Colic lymph node (tissue), 1 donor: ENCODE measurements around a stretch of chr17.

GRCh38 chr17:81121708-81122415, 43.4 kb upstream of the PVALEF start:
- PRO-cap = no peak

- PRO-cap = no peak
Observed at GRCh38 chr17:81130212-81131424, 34.7 kb upstream of the PVALEF start.

DNA sequence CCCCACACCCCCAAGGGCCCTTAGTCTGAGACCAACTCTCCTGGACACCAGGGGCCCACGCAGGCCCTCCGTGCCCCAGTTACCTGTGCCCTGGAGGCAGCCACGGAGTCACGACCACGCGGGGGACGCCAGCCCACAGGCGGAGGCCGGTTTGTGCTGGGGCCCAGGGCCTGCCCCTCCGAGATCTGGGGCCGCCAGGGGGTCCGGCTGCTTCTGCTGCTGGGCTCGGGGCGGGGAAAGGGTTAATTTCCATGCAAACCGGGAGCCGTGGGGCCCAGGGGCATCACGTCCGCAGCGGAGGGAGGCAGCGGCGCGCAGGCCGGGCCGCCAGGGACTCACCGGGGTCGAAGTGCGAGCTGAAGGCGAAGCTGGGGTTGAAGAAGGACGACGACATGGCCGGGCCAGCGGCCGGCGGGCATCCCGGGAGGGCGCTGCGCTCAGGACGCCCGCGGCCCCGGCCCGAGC, 324 bp downstream of the PVALEF start:
- PRO-cap = no peak

- PRO-cap = no peak
Observed at GRCh38 chr17:81237179-81237863, 1.5 kb downstream of the TEPSIN start.

- PRO-cap = no peak
Observed at GRCh38 chr17:81240626-81241311, 1.7 kb downstream of the NDUFAF8 start.

DNA sequence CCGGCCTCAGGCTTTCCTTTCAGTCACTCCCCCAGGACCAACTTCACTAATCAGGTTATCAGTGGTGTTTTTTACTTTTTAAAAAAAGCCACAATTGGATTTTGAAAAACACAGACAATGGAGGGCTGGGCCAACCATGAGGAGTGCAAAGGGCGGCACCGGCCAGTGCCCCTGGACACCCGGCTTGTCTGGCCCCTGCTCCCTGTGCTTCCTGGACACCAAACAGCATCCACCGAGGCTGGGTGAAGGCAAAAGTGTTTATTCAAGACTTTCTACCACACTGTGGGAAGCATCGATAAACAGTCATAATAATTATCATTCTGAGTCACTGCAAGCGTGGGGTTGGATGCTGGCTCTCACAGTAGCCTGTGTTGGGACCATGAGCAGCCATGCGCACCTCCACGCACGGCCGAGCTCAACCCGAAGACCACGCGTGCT, 5.7 kb downstream of the NDUFAF8 start:
- PRO-cap = no peak

DNA sequence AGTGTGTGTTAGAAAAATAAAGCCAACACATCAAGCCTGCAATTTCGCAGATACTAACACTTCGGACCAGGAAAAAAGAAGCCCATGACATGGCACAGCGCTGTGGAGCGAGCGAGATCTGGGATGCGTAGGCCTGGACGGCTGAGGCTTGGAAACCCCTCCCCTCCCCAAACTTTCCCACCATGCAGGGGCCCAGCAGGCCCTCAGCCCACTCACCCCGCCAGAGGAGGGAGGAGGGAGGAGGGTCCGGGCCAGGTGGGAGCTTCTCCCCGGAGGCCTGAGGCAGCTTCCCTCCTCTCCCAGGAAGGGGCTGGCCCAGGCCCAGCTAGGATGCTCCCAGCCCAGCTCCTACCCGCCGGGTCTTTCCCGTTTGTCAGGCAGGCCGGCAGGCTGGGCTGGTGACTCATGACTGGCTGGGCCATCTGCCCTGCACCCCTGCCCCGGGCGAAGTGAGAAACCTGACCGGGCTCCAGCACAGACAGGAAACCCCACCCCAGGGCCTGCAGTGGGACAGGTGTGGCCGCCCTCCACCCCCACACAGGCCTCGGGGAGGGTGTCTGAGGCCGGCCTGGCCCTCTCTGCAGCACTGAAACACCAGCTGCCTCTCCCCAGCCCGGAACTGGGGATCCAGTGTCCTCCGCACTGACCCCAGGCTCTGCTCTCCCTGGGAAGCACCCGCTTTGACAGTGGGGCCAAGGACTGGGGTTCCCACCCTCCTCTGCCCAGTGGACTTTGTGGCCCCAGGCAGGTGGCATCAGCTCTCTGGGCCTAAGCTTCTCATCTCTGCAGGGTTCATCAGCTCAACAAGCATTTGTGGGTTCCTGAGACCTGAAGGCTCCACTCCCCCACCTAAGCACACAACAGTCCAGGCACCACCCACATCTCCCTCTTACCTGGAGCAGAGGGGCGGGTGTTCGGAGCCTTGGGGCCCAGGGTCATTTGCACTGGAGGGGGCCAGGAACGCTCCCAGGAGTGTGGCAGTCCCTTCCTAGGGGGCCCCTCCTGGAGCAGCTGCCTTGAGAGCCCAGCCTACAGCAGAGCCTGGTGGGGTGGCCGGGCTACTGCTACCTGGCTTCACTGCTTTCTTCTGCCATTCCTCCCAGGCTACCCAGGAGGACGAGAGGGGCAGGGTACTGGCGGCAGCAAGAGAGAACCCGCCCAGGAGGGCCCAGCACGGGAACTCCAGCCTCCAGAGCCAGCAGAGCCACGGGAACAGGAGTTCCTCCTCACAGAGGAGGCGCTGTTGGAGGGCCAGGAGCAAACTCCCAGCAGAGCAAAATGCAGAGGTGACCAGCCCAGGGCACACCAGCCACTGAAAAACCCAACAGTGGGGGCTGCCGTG, 34.6 kb upstream of the SLC38A10 start:
- PRO-cap = no peak

- PRO-cap = no peak
Observed at GRCh38 chr17:81396321-81397385, 1.4 kb downstream of the BAHCC1 start.

DNA sequence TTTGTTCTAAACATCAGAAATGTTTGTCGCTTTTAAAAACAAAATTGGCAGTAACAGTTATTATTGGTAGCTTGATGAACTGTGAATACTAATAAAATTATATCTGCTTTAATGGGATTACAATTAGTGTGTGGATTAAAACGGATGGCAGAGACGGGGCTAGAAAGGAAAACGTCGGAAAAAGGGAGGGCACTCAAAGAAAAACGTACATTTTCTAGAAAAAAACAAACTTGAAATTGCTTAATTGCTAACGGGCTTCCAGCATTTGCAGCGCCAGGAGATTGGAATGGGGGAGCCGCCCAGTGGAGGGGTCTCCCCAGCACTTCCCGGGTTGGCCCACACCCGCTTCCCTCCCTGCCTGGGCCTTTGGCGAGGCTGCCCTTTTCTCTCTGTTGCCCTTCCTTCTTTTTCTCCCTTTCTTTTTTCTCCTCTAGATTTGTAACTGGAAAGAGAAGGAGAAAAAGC, 5.8 kb downstream of the BAHCC1 start:
- PRO-cap = no peak

GRCh38 chr17:81416600-81417016, 21.4 kb downstream of the BAHCC1 start:
- PRO-cap = no peak

- PRO-cap = unidirectional peak, plus-strand start at chr17:81419558; unidirectional peak, plus-strand start at chr17:81419667; unidirectional peak, plus-strand start at chr17:81419723
Observed at GRCh38 chr17:81419080-81420172, 24.2 kb downstream of the BAHCC1 start.

- PRO-cap = no peak
Observed at GRCh38 chr17:81423235-81423646, 28.0 kb downstream of the BAHCC1 start.

DNA sequence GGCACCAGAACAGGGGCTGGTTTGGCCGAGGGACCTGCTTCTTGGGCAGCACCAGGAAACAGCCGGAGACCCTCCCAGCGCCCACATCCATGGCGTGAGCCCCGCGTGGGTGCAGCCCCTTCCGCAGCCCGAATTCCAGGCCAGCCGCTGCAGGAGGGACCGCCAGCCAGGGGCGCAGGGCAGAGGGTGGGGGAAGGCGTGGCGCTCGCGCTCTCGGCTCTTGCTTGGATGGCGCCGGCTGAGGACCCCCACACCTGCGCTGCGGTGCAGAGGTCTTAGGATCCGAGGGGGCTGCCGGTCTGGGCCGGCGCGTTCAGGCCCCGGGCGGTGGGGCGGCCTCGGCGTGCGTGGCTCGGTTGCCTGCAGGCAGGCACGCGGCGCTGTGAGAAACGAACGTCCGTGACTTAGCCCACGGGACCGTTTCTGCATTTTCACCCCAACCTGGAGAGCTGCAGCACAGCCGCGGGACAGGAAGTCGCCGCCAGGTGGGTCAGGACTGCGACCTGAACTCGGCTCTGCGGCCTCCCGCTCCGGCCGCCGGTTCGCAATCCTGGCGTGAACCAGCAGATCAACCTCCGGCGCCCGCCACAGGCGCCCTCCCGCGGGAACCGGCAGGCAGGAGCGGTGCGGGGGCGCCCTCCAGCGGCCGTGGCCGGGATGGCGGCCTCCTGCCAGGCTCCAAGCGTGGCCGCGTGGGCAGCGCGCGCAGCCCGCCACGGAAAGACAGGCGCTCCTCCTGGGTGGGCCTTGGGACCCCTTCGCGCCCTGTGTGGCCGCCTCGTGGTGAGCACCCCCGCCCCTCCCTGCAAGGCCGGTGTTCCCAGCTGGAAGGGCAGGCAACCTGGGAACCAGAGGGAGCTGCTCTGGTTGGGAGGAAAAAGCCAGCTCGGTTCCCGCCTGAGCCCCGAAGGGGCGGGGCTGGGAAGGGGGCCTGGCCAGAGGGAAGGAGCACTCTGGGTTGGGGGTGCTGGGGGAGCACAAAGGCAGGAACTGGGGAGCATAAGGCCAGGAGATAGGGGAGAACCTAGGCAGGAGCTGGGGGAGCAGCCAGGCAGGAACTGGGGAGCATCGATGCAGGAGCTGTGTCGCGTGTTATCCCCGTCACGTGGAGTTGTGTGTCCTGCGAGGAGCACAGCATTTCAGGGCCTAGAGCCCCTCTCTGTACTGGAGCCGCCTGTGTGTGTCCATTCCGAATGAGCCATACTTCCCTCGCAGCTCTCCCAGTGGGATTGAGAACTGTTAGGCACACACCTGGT, 28.3 kb downstream of the ACTG1 start:
- PRO-cap = no peak

- PRO-cap = no peak
Observed at GRCh38 chr17:81499935-81500389, 12.6 kb downstream of the ACTG1 start.

DNA sequence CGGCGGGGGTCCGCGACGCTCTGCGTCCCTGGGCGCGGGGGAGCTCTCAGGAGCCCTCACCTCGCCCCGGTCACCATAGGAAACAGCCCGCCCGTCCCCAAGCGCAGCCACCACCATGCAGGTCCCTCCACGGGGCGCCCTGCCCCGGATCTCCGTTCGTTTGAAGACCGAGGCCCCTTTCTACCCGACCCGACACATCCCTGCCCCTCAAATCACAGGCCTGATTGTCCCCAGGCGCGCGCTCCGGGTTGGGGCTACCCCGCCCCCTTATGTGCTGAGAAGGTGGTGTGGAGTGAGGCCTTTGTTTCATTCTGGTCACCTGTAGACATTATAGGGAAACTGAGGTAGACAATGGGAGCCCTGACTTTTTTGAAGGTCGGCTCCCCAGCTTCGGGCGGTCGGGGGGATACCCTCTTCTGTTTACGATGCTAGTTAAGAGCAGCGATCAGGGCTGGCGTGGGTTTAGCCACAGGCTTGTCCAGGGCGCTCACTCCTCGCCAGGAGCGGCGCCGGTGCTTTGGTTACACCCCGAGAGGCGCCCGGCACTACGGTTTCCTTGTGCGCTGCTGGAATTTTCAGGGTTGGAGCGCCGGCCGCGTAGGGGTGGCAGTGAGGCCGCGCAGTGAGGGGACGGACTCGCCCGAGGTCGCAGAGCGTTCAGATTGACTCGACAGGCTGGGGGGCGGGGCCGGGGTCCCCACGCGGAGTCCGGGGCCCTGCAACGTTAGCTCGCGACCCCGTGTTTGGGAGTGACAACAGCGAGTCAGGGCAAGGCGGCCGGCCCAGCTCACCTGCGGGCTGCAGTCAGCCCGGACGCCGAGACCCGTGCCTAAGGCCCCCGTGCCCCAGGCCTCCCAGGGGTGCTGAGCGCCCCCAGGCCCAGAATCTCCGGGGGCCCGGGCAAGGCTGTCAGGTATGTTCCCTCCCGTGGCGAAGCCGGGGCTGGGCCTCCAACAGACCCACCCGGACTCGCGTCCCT, 998 bp upstream of the ACTG1 start:
- PRO-cap = bidirectional peak, plus-strand start at position 571 of the sequence, minus-strand start at position 154 of the sequence; bidirectional peak, plus-strand start at position 755 of the sequence, minus-strand start at position 638 of the sequence

DNA sequence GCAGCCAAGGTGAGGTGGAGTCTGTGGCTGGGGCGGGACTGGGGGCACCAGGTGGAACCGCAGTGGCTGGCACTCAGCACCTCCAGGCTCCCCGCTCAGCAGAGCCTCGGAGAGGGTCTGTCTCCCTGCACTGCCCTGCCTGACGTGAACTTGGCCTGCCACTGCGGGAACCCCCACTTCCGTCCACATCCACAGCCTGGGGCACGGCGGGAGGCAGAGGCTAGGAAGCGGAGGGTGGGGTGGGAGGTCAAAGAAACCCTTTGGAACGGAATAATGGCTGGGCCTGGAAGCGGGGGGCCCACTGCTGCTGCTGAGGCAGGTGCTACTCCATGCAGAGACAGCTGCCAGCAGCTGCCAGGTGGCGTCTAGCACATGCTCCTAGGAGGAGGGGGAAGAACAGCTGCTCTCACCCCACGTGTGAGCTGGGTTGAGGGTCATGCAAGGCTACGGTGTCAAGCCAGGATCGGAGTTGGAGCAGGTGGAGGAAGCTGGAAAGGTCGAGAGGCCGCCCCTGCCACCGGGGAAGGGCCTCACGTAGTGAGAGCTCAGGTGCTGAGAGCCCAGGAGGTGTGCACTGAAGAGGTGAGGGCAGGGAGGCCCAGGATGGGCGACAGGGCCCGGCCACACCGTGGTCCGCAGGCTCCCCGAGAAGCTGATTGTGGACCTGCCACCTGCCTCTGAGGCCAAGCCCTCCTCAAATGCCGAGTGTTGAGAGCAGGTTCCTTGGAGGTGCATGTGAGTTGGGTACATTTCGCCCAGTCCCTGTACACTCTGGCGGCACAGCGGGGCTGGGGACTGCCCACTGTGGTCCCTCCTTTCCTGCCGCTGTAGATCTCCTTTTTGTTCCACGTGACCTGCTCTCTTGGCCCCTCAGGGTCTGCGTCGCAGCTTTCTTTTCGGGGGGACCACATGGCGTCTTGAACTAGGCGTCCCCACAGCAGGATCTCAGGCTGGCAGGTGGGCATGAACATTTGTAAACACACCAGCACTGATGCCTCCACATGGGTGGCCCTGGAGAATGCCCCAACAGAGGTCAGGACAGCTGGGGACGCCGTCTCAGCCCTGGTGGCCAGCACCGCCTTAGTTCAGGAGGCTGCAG, 9.9 kb downstream of the FSCN2 start:
- PRO-cap = no peak

DNA sequence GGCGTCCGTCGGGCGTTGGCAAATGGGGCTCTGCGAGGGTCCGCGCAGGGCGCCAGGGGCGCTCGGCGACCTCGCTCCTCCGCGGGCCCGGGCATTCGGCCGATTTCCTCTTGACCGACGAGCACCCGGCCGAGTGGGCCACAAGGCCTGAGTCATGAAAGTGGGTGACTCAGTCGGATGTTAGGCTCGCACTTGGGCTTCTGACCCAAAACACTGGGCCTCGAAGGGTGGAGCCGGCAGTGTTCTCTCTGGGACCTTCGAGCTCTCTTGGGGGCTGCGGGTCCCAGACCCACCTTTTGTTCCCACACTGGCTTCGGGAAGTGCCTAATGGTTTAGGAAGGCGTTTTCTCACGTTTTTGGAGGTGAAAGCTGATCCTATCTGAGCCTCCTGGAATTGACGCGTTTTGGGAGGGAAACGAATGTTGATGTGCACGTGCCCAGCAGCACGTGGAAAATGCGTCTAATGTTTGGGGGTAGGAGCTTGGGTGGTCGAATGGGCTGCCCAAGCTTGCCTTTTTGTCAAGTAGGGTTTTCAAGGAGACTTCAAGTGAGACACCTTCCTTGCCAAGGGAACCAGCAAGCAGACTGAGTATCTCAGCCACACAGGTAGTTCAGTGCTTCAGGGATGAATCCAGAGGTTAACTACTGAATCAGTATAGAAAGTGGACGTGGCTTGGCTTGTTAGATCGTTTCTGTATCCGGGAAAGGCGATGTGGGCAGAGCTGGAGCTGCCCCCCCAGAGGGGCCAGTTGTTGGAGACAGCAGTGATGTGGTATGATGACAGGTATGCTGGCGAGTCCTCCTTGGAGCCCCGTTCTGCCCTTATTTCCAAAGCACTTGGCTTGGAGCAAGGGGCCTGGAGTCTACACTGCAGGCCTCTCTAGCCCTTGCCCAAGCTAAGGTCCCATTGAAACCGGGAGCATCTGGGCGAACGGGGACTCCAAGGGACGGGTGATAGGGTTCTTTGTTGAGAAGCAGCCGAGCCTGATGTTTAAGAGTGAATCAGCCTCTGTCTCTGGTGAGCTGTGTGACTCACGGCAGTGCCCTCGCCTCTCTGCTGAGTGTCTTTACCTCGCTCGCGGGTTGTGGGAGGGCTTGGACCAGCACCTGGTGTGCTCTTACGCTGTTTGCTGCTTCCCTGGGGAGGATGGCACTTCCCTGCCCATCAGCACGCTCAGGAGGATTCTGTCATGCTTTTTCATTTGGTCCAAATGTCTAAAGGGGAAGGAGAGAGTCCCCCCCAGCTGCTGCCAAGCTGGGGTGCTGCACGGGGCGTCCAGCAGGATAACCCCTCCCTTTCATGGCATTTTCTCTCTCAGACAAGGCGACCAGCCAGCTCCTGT, 946 bp downstream of the HGS start:
- PRO-cap = no peak

DNA sequence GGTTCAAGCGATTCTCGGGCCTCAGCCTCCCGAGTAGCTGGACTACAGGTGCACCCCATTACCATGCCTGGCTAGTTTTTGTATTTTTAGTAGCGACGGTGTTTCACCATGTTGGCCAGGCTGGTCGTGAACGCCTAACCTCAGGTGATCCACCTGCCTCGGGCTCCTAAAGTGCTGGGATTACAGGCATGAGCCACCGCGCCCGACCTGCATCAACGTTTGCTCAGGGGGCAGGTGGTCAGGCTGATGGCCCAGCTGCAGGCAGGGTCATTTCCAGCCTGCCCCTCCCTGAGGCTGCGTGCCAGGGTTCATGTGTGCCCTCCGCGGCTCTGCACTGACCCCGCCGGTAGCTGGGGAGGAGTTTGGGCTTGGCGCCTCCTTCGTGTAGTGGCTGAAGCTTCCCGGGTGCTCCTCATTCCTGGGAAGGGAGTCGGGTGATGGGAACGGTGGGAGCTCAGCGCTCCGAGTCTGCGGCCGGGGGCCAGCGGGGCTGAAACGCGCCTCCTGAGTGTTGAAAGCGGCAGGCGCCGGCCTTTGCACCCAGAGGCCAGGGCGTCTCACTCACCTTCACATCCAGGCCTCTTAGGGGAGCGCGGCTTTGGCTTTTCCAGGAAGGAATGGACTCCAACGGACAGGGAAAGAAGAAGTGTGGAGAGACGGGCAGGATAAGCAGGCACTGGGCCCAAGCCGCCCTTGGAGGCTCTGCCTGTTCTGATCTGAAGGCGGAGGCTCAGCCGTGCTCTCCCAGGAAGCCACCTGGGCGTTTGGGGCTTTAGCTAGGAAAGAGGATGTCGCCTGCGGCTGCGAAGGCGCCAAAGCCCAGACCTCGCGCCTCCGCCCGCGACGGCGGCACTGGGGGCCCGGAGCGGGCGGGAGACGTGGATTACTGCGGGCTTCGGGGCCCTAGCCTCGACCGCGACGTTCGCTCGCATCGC, 680 bp upstream of the MRPL12 start:
- PRO-cap = no peak

GRCh38 chr17:81815628-81816084, 11.7 kb downstream of the GCGR start:
- PRO-cap = no peak

GRCh38 chr17:81838629-81839557, 4.0 kb upstream of the PPP1R27 start:
- PRO-cap = no peak